Cerebellum (tissue), 5 donors: ENCODE measurements around the genes ITGB1BP2 and PABPC1L2A.

DNA sequence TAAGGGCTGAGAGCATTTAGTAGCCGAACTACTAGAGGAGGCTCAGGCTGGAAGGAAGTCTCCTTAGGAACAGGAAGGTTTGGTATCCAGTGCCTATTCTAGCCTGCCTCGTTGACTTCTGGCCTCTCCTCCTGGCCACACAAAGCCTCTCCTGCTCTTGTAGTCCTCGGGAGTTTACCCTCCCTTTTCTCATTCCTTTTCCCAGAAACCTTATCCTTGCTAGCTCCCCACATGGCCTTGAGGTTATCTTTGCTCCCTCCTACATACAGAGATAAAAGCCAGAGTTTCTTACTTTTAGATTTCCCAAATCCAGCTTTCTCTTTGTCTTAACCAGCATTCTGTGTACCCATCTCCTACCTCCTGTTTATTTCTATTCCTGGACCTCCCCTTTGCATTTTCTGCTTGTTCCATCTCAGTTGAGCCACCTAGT lies 1.6 kb upstream of the ZMYM3 start:
- PRO-cap, 3 experiments = no peak in any of the 3 experiments
- RAMPAGE, long total RNA = no peak

GRCh38 chrX:71300937-71302189 lies at the start of gene ITGB1BP2:
Gene ITGB1BP2, plus strand, starts transcription at chrX:71301750.
- PRO-cap, 3 experiments = peak in 1 of 3 experiments; most common plus-strand start chrX:71301681 (in 1)
- RAMPAGE, long total RNA = no peak

DNA sequence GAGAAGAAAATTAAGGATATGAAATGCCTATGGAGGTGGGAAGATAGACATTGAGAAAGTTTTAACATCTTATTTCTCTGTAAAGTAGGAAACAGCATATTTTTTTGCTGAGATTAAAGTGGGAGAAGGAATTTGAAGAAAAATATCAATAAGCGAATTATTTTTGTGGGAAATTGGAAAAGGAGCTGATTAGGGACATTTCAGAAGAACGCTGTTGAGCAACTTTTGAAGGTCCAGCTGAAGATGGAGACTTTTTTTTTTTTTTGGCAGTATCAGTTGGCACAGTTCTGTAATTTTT lies 66.0 kb downstream of the TAF1 start:
- PRO-cap, 3 experiments = no peak in any of the 3 experiments
- RAMPAGE, long total RNA = no peak

DNA sequence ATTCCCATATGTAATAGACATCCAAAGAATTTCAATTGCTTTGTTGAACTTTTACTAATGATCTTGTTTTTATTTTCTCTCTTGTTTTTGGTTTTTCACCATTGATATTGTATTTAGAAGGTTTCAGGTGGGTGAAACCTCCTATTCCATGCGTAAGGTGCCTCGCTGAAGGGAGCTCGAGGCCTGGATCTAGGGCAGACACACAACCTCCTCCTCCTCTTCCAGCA lies 13.2 kb downstream of the OGT start:
- PRO-cap, 3 experiments = no peak in any of the 3 experiments
- RAMPAGE, long total RNA = no peak

GRCh38 chrX:71696900-71697392 lies 21.1 kb downstream of the CXorf49 start:
- PRO-cap, 3 experiments = no peak in any of the 3 experiments
- RAMPAGE, long total RNA = no peak

- PRO-cap, 3 experiments = no peak in any of the 3 experiments
- RAMPAGE, long total RNA = no peak
These were observed 103.3 kb upstream of the PIN4 start for GRCh38 chrX:72078200-72078696.

- PRO-cap, 3 experiments = peak in 2 of 3 experiments; most common minus-strand start chrX:72255524 (in 2)
- RAMPAGE, long total RNA = no peak
These were observed 16.6 kb upstream of the ERCC6L start for GRCh38 chrX:72255212-72256031.

DNA sequence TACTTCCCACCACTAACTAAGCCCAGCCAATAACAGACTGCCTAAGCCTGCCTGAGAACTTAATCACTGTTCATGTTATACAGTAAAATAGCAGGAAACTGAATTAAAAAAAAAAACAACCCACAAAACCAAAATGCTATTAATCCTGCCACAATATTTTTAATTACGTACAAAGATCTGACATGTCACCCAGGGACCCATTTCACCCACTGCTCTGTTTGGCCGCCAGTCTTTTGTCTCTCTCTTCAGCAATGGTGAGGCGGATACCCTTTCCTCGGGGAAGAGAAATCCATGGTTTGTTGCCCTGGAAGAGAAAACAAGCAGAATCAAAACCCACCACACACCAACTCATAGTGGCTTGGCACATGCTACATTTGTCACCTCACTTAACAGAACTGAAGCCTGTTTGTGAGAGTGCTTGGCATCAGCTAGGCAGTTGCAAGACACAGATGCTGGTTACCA lies 4.5 kb downstream of the RPS4X start:
- PRO-cap, 3 experiments = no peak in any of the 3 experiments
- RAMPAGE, long total RNA = no peak

GRCh38 chrX:72272931-72273558 lies 4.0 kb downstream of the RPS4X start:
- PRO-cap, 3 experiments = no peak in any of the 3 experiments
- RAMPAGE, long total RNA = no peak

DNA sequence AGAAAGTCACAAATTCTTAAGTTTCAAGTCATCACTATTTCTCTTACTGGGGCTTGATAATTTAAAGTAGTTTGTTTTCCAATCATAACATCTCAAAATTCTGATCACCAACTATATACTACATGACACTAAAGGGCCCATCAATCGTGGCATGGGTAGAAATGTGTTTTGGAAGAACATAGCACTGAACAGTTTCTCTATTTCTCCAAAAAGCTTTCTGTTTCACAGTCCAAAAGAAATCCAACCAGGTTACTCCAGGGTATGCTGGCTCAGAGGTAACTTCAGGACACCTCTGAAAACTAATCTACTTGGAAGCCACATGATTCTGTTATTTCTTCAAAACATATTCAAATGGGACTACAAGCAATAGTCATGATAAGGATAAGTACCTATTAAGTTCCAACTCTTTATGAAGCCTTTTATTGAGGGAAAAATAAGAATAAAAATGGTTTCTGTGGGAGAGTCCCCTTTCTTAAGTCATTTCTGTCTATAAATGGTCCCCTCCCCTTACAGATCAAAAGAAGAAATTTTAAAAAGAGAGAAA lies 8.3 kb downstream of the PHKA1 start:
- PRO-cap, 3 experiments = no peak in any of the 3 experiments
- RAMPAGE, long total RNA = no peak

- PRO-cap, 3 experiments = peak in 1 of 3 experiments; most common plus-strand start chrX:72912863 (in 1)
- RAMPAGE, long total RNA = no peak
These were observed 260 bp downstream of the FAM236C start for GRCh38 chrX:72912749-72913001.

DNA sequence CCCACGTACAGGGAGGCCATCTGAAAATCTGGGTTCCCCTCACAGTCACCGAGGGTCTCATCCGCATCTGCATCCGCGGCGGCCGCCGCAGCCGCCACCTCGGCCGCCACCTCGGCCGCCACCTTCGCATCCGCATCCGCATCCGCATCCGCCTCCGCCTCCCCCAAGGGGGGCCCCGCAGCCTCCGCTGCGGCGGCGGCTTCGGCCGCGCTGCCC lies at the start of gene PABPC1L2A:
Gene PABPC1L2A, minus strand, starts transcription at position 146 of the 216 bp plus-strand sequence.
- PRO-cap, 3 experiments = peak in 3 of 3 experiments; most common minus-strand start position 134 of the sequence (in 2)
- RAMPAGE, long total RNA = no peak

DNA sequence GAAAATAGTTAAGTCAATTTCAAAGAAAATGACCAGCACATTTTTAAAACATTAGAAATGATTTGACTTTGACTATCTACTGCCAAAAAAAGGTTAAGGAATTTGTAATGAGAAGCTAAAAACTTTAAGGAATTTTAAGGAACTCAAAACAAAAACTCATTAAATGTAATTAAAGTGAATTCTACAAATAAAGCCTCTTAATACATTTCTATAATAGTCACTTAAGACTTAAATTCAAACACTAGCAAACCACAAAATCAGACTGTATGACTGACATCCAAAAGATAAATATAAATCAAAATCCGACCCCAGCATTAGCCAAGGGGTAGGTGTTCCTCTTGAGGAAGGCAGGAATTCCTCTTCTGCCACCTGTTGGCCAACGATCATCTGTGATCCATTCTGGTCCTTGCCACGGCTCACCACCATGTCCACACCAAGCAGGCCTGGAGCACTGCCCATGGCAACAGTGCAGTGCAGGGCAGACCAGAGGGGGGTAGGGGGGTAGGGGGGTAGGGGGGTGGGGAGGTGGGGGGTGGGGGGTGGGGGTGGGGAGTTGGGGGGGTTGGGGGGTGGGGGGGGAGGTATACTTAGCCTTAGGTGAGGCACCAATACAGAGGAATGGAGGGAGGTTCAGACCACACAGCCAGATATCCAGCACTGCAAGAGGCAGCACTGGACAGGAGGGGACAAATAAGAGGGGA lies 287.3 kb downstream of the CHIC1 start:
- PRO-cap, 3 experiments = no peak in any of the 3 experiments
- RAMPAGE, long total RNA = no peak

DNA sequence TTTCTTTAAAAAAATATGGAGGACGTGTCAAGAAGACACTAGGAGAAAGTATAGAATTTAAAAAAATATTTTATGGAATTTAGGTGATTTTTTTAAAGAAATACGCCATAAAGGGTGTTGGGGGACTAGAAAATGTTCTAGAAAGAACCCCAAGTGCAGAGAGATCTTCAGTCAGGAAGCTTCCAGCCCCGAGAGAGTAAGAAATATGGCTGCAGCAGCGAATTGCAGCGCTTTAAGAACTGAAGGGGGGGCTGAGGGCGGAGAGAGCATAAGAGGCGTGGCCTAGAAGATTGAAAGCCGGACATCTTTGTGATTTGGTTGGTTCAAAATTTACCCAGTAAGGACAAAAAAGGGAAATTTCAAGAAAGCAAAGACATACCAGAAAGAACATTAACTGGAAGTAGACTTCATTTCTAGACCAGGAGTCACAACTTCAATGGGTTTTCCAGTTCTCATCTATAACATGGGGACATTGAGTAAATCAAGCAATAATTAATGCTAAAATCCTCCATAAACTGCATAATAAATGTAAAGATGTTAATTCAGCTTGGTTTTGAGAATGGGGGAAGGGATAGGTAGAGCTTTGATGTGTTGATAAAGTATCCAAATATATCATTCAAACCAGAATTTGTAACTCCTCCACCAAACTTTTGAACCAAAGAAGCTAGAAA lies 289.6 kb downstream of the CHIC1 start:
- PRO-cap, 3 experiments = peak in 1 of 3 experiments; most common minus-strand start position 207 of the sequence (in 1)
- RAMPAGE, long total RNA = no peak

GRCh38 chrX:73947399-73947981 lies 356.5 kb upstream of the ZCCHC13 start:
- PRO-cap, 3 experiments = no peak in any of the 3 experiments
- RAMPAGE, long total RNA = no peak

DNA sequence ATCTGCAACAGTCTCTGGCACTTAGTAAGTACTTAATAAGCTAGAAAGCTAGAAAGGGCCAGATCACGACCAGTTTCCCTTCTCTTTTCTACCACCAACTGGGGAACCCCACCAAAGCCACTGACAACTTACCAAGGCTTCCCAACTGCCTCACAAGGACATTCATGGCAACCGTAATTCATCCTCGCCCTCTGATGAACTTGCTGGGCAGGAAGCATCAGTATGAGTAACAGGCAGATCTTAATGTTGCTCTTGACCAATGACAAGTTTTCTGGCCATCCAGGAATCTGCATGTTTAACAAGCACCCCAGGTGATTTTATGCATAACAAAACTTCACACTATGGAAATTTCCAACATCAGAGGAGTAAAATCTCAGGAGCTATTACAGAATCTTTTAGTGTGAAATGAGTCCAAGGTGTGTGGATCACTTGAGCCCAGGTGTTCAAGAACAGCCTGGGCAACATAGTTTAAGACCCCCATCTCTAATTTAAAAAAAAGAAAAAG lies 23.1 kb upstream of the ZCCHC13 start:
- PRO-cap, 3 experiments = no peak in any of the 3 experiments
- RAMPAGE, long total RNA = no peak

DNA sequence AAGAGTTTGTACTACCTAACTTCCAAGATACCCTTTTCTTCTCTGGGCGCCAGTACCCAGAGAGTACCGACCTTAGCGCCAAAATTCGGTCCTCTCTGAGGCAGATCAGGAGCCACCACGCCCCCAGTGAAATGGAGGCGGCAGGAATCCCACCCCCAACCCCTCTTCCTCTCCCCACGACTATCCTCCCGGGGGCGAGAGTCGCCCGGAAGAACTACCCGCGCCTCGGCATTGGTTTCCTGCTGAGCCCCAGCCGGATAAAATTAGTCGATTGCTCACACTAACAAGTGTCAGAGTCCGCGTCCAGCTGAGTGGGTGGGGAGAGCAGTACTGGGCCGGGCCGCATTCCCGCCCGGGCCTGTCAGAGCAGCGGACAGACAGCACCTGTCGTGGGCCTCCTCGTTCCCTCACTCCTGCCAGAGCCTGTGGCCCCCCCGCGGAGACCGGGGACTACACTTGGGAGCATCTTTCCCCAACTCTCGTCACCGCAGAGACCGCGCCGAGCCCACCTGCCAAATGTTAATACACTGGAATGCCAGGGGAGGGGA lies 78.7 kb downstream of the RLIM start:
- PRO-cap, 3 experiments = peak in 1 of 3 experiments; most common plus-strand start position 343 of the sequence (in 1)
- RAMPAGE, long total RNA = no peak

DNA sequence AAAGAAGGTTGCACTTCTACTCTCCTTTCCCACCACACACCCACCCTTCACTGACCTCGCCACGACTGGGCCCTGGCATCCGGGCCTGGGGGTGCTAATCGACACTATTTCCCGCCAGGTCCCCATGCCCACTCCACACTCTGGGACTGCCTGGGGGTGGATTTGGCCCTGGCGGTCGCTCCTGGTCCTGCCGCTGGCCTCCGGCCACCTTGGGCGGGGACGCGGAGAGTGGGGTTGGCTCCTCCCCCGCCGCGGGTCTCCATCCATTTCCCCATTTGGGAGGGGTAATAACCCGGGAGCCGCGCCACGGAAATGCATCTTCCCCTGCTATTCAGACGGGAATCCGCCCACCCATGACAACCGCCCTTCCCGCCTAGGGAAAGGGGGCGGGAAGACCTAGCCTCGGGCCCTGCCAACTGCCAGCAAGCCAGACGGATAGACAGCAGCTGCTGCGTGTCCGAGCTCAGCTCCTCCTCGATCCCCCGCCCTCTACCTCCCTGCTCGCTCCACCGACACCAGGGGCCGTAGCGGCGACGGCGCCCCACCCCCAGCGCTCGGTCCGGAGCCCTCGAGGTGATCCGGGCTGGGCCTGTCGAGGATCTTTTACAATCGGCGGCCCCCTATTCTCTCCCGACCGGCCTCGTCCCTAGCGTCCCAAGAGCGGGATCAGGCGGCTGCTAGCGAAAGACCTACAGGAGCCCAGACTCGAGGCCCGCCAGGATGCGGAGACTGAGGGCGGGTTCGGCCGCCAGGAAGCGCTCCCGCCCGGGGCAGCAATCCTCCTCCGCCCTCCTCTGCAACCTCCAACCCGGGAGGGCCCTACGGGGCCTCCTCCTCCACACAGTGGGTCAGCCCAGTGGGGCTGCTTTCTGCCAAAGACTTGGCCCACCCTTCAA lies 78.0 kb downstream of the RLIM start:
- PRO-cap, 3 experiments = peak in 3 of 3 experiments; most common plus-strand start position 422 of the sequence (in 2); most common minus-strand start position 148 of the sequence (in 1)
- RAMPAGE, long total RNA = no peak

GRCh38 chrX:74537078-74537564 lies 77.3 kb downstream of the RLIM start:
- PRO-cap, 3 experiments = no peak in any of the 3 experiments
- RAMPAGE, long total RNA = no peak

- PRO-cap, 3 experiments = no peak in any of the 3 experiments
- RAMPAGE, long total RNA = no peak
These were observed 6.0 kb downstream of the RLIM start for GRCh38 chrX:74608342-74608979.